Bronchial lymph node (tissue), 1 donor: ENCODE measurements around the genes MRPL11, ZDHHC24 and C11orf86.

DNA sequence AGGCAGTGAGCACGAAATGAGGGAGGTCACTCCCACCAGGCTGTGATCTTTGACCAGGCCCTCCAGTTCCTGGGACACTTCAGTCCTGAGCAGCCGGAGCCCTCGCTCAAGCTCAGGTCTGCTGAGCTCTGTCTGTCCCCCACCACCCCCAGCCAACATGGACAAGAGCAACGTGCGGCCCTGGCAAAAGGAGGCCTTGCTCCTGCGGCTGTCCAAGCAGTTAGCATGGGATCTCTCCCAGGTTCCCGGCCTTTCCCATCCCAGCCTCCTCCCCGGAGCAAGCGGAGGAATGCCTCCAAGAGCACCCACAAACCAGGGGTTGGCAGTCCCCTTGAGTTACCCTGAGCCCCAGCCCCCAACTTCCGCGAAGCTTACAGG, 3.2 kb downstream of the CD248 start:
- PRO-cap = unidirectional peak, plus-strand start at position 77 of the sequence

- PRO-cap = no peak
These were observed 8.0 kb downstream of the RIN1 start for GRCh38 chr11:66327809-66329027.

GRCh38 chr11:66334910-66335476, 1.2 kb downstream of the RIN1 start:
- PRO-cap = no peak

DNA sequence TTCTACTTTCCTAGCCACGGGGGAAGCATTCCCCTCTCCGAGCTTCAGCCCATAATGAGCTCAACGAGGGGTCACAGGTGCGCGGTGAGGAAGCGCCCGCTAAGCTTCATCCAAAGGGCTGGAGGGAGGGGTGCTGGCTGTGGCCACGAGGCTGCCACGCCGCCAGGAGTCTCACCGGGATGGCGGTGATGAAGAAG, 593 bp downstream of the SLC29A2 start:
- PRO-cap = no peak

- PRO-cap = no peak
These were observed at the start of gene MRPL11 for GRCh38 chr11:66437810-66438919. Gene MRPL11 (minus strand): TSS chr11:66438848.

- PRO-cap = bidirectional peak, plus-strand start at chr11:66546122, minus-strand start at chr11:66546012; bidirectional peak, plus-strand start at chr11:66546157, minus-strand start at chr11:66546166
These were observed at the start of gene ZDHHC24 for GRCh38 chr11:66545955-66546483. Gene ZDHHC24 (minus strand): TSS chr11:66546048.

GRCh38 chr11:66618077-66618436, 1.6 kb downstream of the RBM14 start:
- PRO-cap = no peak

GRCh38 chr11:66637669-66638562, 587 bp upstream of the RBM4 start:
- PRO-cap = unidirectional peak, plus-strand start at chr11:66638083; bidirectional peak, plus-strand start at chr11:66638706, minus-strand start at chr11:66638395

DNA sequence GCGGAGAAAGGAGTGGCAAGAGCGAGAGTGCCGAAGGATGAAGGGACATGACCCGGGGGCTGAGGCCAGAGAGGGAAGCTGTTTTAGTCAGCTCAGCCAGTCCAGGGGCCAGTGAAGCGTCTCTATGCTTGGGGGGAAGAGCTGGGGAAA, 8.4 kb downstream of the SPTBN2 start:
- PRO-cap = no peak

- PRO-cap = no peak
These were observed 1.9 kb downstream of the RCE1 start for GRCh38 chr11:66844852-66845759.

GRCh38 chr11:66953214-66953866, 4.8 kb downstream of the PC start:
- PRO-cap = no peak

DNA sequence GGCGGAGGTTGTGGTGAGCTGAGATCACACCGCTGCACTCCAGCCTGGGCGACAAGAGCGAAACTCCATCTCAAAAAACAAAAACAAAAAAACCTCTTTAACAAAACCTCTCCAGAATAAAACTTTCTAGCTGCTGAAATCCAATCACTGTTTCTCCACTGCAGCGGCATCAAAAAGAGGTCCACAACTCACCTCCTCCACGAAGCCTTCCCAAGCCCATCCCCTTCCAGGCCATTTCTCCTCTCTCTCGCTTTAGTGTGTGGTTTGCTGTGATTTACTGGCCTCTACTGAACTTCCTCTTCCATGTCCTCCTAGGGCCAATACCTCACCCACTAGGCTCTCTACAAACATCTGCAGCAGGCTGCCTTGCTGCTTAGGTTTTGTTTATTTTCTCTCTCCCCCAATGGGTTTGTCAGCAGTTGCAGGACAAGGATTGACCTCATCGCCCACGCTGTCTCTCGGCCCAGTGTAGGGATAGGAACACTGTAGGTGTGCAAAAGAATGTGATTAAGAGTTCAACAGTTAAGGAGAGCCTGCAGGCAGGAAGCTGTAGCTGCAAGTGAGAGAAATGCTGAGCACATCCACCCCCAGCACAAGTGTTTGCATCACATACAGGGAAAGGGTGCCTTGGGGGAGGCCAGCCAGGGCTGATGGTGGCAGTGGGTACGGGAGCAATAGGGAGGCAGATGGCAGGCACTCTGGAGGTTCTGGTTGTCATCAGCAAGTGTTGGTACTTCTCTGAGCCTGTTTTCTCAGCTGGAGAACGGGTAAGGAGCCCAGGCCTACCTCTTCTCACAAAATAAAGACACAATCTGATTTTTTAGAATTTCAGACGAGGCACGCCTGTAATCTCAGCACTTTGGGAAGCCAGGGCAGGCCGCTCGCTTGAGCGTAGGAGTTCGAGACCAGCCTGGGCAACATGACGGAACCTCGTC, 1.4 kb downstream of the PC start:
- PRO-cap = no peak

DNA sequence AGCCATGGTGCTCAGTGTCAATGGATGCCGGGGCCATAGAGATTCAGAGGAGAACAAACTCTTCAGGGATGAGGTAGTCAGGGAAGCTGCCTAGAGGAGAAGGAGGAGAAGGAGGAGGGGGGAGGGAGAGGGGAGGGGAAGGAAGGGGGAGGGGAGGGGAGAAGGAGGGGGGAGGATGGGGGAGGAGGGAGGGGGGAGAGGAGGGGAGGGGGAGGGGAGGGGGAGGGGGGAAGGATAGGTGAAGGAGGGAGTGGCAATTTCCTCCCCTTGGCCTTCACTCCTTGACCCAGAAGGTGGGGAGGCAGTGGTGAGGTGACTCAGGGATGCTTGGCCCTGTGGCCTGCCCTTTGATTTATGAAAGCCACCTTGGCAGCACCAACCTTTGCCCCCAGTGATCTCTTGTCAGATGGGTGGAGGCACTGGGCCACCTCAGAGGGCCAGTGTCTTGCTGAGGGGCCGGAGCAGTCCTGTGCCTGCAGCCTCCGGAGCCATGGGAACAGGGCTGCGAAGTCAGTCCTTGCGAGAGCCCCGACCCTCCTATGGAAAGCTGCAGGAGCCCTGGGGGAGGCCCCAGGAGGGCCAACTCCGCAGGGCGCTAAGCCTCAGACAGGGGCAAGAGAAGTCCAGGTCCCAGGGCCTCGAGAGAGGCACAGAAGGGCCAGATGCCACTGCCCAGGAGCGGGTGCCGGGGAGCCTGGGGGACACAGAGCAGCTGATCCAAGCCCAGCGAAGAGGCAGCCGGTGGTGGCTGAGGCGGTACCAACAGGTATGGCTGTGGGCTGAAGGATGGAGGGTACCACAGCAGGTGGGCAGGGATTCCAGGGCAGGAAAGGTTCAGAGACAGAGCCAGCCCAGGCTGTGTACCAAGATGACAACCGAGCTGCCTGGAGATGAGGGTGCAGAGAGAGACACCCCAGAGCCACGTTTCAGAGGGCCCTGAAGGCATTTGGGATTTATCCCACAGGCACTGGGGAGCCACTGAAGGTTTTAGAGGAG, at the start of gene C11orf86:
Gene C11orf86, plus strand, starts transcription at position 432 of the 996 bp plus-strand sequence.
- PRO-cap = no peak

DNA sequence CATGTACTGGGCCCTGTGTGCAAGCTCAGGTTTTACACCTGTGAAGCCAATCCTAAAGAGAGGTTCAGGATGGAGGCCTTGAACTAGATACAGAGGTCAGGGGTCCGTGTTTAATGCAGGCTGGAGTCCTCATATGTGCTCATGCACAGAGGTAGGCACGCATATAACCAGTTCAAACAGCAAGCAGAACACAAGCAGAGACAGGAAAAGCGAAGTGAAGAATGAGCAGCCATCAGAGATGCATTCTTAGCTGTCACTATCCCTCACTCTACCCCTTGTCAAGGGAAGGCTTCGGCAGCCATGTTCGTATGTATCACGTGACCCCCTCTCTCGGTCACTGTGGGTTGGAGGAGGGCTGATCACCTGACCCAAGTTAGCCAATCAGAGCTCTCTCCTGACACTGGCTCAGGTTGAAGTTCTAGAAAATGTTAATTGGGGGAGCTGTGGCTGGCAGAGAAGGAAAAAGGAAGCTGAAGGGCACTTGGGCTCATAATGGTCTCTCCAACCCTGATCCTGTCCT, 16.5 kb upstream of the SYT12 start:
- PRO-cap = unidirectional peak, plus-strand start at position 453 of the sequence

- PRO-cap = no peak
These were observed 3.7 kb downstream of the RHOD start for GRCh38 chr11:67060103-67061045.

GRCh38 chr11:67136353-67137471, 17.6 kb downstream of the KDM2A start:
- PRO-cap = no peak

DNA sequence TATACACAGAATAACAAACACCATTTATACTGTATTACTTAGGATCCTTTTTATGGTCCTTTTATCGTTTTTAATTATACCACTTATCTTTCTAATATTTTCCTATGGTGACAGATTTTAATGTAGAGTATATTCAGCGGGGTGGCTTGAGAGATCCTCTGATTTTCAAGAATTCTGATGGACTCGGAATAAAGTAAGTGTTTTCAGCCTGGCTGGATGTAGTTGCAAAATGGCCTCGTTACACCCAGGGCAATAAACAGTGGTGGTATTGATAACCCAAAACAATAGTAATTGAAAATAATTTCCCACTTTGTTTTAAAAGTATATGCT, 62.1 kb downstream of the KDM2A start:
- PRO-cap = no peak

DNA sequence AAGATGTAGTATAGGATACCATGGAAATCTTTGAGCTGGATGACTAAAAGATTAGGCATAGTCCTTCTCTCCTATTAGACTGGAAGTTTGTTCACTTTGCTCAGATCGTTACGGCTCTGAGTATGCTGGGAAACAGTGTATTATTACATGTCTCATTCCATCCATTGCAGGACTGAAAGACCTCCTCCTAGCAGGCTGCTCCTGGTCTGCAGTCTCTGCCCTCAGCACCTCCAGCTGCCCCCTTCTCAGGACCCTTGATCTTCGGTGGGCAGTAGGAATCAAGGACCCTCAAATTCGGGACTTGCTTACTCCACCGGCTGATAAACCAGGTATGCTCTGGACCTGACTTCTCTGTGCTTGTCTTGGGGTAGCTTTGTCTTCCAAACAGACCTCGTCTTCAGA, 13.0 kb upstream of the GRK2 start:
- PRO-cap = no peak

- PRO-cap = no peak
These were observed 9.9 kb upstream of the GRK2 start for GRCh38 chr11:67256343-67256842.

GRCh38 chr11:67278975-67279674, 10.0 kb upstream of the ANKRD13D start:
- PRO-cap = no peak